AG04450 (cell line): ENCODE results near the gene ZNF407.

GRCh38 chr18:74290024-74290470 lies 1.7 kb downstream of the CYB5A start:
- CAGE, long polyA plus RNA: no peak
- RRBS: no CpG with 5 or more reads among the region's 9 CpGs

DNA sequence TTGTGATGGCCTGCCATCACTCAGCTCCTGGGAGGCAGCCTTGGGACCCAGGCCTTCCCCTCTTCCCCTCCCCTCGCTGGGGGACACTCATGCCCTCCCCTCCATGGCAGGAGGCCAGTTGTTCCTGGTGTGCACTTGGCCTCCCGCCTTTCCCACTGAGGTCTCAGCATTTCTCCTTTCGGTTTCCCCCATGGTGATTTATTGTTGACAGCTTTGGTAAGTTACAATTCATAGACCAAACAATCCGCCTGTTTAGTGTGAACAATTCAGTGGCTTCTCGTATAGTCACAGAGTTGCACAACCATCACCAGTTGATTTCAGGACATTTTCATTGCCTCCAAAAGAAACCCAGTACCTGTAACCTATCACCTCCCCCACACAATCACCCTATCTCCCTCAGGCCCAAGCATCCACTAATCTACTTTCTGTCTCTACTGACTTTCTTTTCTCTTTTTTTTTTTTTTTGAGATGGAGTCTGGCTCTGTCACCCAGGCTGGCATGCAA lies 10.1 kb upstream of the CNDP1 start:
- CAGE, long polyA plus RNA: no peak
- RRBS: no CpG with 5 or more reads among the region's 5 CpGs

- CAGE, long polyA plus RNA: no peak
- RRBS: no CpG with 5 or more reads among the region's 8 CpGs
These were observed 8.7 kb upstream of the ZNF407 start for GRCh38 chr18:74588882-74589467.

GRCh38 chr18:74597007-74598023 lies at the start of gene ZNF407:
Gene ZNF407 (plus strand): TSS chr18:74597870.
- CAGE, long polyA plus RNA: no peak
- RRBS: 2% methylated on average over 31 of the region's 71 CpGs

GRCh38 chr18:75169986-75170812 lies 38.7 kb downstream of the PTGR3 start:
- CAGE, long polyA plus RNA: no peak
- RRBS: no CpG with 5 or more reads among the region's 34 CpGs

GRCh38 chr18:75207880-75208797 lies 800 bp downstream of the PTGR3 start:
- CAGE, long polyA plus RNA: no peak
- RRBS: 2% methylated on average over 37 of the region's 75 CpGs

DNA sequence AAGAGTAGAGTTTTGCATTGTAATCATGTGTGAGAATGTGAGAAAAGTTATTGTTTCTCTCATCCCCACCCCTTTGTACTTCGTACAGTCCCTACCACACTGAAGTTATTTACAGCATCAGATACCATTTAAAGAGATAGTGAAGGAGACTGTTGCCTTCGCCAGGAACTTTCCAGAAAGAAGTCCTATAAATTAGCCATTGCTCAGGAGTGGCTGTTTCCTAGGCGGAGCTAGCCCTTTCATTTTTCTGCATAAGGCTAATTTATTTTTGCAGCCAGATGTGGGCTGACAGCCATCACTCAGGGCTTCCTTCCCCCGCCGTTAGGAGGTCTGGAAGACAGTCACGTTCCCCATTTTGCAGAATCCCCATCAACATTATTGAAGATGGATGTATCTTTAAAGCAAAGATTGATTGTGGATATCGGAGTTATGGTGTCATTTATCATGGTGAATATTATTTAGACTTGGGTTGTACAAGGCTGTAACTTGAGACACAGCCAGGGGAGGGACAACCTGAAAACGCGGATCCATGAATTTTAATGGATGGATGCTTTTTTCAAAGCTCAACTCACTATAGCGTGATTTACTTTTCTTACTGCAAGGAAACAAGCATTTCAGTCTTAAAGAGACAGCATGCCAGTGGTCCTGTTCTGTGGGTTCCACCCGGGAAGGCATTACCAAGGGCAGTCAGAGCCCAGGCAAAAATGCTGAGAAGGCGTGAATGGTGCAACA lies 17.2 kb downstream of the TSHZ1 start:
- CAGE, long polyA plus RNA: no peak
- RRBS: no CpG with 5 or more reads among the region's 12 CpGs

GRCh38 chr18:76150808-76151126 lies 344.3 kb downstream of the ZNF516 start:
- CAGE, long polyA plus RNA: no peak
- RRBS: no CpG with 5 or more reads among the region's 5 CpGs

DNA sequence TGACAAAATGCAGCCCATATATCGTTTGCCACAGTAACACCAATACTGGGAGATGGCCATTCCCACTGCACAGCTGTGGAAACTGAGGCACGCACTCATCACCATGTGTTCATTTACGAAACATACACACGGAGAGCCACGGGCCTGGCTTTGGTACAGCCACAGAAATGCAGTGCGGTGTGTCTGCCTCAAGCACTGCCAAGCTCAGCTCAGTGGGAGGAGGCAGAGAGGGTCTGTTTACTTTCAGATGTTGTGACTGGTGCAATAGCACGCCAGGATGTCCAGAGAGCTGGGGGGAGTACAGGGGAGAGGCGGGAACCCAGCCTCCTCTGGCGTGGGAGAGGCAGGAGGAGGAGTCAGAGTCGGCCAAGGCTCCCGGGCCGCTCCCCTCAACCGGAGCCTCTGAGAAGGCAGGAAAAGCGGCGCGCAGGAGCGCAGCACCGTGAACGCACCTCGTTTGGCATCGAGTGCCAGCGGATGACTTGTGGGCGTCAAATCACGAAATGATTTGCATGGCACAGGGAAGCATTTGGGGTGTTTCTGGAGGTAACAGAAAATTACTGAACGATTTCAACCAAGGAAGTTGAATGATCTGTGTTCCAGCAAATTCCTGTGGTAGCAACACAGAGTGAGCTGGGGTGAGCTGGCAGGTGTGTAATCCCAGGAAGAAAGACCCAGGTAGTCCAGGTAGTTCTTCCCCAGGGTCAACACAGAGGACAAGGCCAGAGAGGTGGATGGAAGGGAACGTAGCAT lies 143.0 kb downstream of the ZNF516 start:
- CAGE, long polyA plus RNA: no peak
- RRBS: no CpG with 5 or more reads among the region's 26 CpGs

DNA sequence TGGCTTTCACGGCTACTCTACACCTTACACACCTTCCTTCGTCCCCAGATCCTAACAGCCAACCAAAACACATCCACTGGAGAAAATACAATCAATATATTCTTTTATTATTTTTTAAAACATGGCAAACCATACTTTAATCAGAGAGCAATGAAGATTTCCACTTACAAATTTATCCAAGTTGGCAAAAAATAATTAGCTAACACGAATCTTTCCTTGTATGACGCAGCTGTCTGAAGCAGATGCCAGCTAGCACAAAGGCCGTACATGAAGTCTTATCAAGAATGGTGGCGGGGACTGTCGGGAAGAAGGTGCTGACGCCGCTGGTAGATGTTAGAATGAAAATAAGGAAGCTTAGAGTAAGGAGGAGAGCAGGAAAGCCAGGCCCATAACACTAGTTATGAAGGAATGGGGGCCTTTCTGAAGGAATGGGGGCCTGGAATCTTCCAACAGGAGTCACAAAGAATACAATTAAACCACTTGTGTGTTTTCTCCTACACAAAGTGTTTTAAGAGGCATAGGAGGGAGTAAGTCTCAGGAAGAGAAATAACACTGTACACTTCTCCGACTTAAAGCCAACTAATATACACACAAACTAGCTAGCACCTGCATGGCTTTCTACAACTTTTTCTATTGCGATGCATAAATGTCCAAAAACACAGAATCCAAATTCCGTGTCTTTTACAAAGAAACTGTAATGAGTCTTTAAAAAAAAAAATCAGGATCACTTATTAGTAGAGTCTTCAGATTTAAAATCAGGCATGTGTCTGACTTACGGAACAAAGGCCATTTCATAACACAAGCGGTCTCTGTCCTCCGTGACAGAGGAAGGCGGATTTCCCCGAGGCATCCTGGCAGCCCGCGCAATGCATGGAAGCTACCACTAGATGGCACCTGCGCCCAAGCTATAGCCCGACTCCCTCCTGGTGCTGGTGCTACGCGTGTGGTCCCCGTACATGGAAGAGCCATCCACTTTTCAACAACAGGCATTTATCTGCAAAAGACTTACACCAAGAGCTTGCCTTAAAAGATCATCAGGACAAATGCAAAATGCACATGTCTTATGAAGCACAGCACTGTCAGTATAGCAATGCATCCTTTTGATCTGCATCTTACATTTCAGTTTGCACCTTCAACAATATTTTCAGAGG lies 96.5 kb downstream of the ZNF516 start:
- CAGE, long polyA plus RNA: no peak
- RRBS: no CpG with 5 or more reads among the region's 24 CpGs

- CAGE, long polyA plus RNA: no peak
- RRBS: no CpG with 5 or more reads among the region's 13 CpGs
These were observed 66.7 kb downstream of the ZNF516 start for GRCh38 chr18:76428194-76428840.

- CAGE, long polyA plus RNA: no peak
- RRBS: no CpG with 5 or more reads among the region's 16 CpGs
These were observed 17.9 kb downstream of the ZNF516 start for GRCh38 chr18:76476838-76477890.

- CAGE, long polyA plus RNA: no peak
- RRBS: no CpG with 5 or more reads among the region's 27 CpGs
These were observed 2.8 kb downstream of the ZNF516 start for GRCh38 chr18:76492260-76492617.

GRCh38 chr18:76638864-76639329 lies 143.9 kb upstream of the ZNF516 start:
- CAGE, long polyA plus RNA: no peak
- RRBS: no CpG with 5 or more reads among the region's 10 CpGs

DNA sequence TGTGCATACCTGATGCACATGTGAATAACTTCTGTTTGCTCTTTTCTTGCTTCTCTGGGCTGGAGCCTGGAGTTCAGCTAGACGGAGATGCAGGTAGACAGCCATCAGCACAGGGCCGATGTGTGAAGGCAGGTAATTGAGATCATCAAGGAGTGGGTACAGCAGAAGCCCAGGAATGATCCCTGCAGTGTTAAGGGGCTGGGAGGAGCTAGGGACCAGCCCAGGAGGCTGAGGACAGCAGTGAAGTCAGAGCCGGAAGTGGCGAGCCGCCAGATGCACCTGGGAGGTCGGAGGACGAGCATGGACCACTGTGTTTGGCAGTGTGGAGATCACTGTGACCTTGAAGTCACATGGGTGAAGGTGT lies 6.3 kb upstream of the ZNF236 start:
- CAGE, long polyA plus RNA: no peak
- RRBS: no CpG with 5 or more reads among the region's 7 CpGs

DNA sequence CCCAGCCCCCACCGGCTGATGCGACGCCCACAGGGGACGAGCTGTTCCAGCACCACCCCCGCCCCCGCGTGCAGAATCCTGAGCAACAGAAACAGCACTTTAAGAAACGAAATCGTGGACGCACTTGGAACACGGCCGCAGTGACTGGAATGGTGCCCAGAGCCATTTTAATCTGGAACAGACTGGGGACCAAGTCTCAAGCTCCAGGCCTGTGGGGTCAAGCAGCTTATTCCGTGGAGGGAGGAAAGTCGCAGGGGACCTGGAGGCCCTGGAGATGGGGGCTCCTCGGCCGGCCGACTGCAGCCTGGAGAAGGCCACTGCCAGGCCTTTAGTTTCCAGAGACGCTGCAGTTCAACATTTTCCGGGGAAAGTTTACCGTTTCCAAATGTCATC lies 74.1 kb downstream of the MBP start:
- CAGE, long polyA plus RNA: no peak
- RRBS: 58% methylated on average over 4 of the region's 20 CpGs

- CAGE, long polyA plus RNA: no peak
- RRBS: no CpG with 5 or more reads among the region's 15 CpGs
These were observed 62.7 kb downstream of the MBP start for GRCh38 chr18:77069824-77070421.

- CAGE, long polyA plus RNA: no peak
- RRBS: no CpG with 5 or more reads among the region's 19 CpGs
These were observed 30.9 kb downstream of the MBP start for GRCh38 chr18:77101163-77102573.

GRCh38 chr18:77111234-77111860 lies 21.2 kb downstream of the MBP start:
- CAGE, long polyA plus RNA: no peak
- RRBS: no CpG with 5 or more reads among the region's 12 CpGs

DNA sequence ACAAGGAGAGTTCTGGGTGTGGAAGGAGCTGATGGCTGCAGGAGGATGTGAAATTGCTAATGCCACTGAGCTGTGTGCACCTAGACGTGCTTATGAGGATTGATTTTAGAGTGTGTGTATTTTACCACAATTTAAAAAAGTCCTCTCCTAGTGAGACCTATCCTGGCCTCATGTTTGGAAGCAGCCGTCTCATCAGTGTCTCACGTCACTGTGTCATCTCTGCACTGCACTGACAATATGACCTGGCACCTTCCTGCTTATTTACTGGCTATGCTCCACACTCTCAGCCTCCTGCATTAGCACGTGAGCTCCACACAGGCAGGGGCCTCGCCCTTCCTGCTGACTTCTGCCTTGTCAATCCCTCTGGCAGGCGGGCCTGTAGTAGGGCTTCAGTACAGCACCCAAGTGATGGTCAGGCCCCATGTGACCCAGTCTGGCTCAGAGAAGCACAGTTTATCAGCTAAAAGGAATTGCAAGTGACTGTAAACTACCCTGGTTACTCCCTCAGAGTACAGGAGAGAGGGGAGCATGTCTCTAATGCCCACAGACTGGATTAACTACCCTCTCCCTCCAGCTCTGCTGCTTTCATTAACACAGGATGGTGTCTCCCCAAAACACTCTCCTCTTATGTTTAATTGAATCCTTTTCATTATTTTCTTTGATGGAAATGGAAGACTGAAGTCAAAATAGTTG lies 8.2 kb upstream of the MBP start:
- CAGE, long polyA plus RNA: no peak
- RRBS: no CpG with 5 or more reads among the region's 6 CpGs